ENCODE results near the genes GPR83, KDM4E, SRSF8 and ENDOD1.

DNA sequence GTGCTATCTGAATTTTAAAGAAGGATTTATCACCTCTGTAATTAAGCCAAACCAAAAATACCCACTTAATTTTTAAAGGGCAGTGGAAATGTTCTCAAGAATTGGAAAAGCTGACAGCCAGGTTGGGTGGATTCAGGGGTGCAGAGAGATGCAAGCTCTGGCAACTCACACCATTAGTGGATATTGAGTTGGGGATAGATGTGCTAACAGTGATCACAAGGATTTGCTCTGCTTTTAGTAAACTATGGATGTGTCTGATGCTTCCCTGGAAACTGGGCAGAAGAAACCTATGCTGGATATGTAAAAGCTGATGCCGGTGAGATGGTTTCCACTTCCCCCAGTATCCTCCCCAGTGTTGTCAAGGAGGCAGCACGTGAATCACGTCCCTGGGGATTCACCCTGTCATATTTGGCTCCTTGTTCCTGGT is 33.0 kb downstream of the MED17 start:
- PRO-cap, 2 experiments: no peak in any of the 2 experiments

DNA sequence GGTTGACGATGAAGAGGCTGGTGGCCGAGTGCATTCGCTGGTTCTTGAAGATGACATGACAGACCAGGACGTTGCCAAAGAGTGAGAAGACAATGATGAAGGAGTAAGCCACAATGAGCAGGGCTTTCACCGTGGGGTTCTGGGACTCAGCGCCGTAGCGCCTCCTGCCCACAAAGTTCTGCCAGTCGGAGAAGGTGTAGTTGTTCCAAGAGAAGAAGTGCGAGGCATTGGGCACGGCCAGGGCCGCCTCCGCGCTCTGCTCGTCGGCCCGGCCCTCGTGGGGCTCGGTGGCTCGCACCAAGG is 357 bp downstream of the GPR83 start:
- PRO-cap, 2 experiments: no peak in any of the 2 experiments

DNA sequence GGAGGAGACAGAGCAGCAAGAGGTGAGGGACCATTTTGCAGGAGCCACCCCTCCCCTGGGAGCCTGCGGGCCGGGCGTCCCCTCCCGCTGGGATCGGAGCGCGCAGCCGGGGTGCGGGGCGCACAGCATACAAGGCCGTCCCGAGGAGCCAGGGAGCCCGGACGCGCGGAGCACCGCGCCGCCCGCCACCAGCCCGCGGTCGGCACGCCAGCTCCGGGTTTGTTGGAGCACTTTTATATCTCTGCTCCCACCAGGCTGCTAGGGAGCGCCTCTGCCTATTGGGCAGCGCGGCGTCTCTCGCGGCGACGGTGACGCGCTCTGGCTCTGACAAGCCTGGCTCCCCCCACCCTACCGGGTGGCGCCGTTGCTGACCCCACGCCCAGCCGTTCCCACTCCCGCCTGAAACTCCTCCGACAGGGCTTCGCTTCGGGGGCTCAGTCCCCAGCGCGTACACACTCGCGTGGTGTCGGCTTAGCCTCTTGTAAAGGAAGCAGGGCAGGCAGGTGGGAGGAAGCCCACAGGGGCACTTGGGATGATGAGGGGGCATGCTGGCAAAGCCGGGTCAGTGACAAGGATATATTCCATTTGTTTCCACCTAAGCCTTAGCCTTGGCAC is at the start of gene GPR83:
GPR83 (minus strand) TSS at position 206 of the 615 bp plus-strand sequence.
- PRO-cap, 2 experiments: no peak in any of the 2 experiments

- PRO-cap, 2 experiments: no peak in any of the 2 experiments
Observed at GRCh38 chr11:94602588-94603323, 35.6 kb downstream of the PIWIL4 start.

DNA sequence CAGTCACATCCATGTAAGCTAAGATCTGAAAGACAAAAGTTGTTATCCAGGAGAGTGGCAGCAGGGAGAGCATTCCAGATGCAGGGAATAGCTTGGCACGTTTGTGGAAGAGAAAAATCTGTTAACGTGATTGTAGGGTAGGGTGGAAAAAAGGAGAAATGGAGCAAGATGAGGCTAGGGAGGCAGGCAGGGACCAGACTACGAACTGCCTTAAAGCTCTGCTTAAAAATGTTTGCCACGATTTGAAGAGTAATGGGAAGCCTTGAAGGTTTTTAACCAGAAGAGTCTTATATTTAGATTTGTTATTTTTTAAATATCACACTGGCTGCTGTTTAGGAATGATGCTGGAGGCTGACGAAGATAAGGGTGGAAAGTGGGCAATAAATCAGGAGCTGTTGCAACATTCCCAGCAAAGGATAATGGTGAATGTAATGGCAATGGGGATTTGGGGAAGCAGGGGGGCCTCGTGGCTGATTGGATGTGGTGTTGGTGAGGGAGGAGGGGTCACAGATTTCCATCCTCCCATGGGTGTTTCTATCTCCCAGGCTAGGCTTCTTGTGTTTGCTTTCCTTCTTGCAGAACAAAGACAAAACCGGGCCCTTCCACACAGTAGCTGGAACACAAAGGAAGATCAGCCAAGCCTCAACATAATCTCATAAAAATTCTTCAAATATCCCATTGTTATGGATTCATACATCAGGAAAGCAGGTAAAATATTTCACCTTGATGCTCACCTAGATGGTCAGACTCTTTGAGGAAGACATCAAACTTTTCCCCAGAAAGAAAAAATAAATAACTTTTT is 80.7 kb downstream of the PIWIL4 start:
- PRO-cap, 2 experiments: no peak in any of the 2 experiments

DNA sequence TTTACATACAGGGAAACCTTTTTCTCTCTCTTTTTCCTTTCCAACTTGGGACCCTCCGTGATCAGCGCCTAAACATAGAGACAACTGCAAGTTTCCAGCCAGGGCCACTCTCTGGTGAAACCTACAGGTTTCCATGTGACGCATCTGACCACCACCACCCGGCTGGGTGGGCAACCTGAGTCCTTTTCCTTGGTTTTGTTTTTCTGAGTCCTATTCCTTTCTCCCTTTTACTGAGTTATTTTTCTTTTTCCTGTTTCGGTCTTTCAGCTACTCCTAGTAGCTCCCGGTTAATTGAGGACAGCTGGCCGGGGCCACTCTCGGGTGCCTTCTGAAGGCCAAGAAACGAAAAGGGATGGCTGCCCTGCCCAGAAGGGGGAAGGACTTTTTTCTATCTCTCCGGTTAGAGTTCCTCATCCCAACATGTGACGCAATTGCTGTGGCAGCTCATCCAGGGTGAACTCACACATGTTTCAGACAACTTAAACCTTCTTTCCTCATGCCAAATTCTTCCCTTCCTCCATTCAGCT is 83.5 kb downstream of the PIWIL4 start:
- PRO-cap, 2 experiments: no peak in any of the 2 experiments

DNA sequence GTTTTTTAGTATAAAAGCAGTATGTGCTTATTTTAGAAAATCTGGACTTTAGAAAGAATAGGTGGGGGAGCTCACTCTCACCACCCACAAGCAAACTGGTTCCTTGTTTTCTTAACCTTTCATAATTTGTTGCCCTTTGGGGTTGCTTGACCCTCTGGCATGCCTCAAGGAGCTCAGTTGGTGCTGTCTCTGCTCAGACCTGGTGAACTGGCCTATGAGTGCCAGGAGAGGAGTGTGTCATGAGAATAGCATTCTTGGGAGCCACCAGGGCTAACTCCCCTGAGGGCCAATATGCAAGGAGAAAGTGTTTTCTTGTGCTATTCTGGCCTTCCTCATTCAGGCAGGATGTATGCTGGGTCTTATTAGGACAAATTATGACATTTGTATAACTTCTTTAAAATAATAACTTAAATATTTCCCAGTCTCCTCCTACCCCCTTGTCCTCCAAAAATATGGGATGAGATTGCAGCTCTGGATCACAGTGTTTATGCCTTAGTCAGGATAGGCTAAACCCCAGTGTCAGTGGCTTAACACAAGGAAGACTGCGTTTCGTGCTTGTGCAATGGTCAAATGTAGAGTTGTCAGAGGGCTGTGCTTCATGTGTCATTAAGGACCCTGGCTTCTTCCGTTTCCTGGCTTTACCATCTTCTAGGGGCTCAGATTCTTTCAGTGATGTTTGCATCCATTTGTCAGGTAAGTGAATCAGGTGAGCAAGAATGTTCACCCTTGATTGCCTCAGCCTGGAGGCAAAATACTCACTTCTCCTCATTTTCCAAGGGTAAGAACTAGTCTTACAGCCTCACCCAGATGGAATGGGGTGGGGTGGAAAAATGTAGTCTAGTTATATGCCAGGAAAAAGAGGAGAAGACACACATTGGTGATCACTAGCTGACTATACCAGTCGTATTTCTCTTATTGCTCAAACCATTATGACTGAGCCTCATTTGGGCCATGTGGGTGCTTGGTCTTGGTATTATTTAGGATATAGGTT is 20.7 kb upstream of the AMOTL1 start:
- PRO-cap, 2 experiments: no peak in any of the 2 experiments

DNA sequence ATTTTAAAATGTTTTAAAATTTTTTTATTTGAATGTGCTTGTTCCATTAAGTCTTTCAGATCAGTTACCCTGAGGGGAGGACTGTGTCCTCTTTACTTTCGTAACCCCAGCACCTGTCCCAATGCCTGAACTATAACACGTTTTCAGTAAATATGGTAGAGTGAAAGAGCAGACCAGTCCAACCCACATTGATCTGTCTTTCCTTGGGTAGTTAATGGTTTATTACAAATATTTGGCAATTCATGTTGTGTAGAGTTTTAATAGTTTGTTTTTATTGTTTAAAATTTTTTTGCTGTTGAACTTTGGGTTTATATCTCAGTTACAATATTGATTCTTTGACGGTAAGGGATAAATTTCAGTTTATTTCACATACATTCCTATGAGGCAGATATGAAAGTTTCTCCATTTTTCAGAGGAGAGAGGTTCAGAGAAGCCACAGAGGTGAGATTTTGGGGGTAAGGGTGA is 27.7 kb downstream of the AMOTL1 start:
- PRO-cap, 2 experiments: no peak in any of the 2 experiments

DNA sequence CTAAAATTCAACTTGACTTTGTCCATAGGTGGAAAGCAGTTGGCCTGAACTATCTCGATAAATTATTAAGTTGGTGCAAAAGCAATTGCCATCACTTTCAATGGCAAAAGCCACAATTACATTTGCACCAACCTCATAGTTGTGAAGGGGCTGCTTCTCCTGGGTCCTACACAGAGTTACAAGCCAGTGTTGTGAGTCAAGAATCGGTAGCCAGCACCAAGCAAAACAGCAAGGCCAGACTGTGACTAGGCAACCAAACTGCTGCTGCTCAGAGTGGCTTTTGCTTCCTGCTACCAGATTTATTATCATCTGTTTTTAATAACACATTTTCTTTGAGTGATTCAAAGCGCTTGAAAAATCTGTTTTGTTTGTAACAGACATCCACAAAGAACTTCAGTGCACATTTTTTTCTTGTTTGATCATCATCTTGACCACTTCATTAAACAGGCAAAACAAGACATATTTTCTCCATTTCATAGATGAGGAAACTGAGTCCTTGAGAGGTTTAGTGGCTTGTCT is 40.2 kb downstream of the CWC15 start:
- PRO-cap, 2 experiments: no peak in any of the 2 experiments

GRCh38 chr11:95024890-95025396 is at the start of gene KDM4E:
Gene KDM4E, plus strand, starts transcription at chr11:95025258.
- PRO-cap, 2 experiments: no peak in any of the 2 experiments

DNA sequence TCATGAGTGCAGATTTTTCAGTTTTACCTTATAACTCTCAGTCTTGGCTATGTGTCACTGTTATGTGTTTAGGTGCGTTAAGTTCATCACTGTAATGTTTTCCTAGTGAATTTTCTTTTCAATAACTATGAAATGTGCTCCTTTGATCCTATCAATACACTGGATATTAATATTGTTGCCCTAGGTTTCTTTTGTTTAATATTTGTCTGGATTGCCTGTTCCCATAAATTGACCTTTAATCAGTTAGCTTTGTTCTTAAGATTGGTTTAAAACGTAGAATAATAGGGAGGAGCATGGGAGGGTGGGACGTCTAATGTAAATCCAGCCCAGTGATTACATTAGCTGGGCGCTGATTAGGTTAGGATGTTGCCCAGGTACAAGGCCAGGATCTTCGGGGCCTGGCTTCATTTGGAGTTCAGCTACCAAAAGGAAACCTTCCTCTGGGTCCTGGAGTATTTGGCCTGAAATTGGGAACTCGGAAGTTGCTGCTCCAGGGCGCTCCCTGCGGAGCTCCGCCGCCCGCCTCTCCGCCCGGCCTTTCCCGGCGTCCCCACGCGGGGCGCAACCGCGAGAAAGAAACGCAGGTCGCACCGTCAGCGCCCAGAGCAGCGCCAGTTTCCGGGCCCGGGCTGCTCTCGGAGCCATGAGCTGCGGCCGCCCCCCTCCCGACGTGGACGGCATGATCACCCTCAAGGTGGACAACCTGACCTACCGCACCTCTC is at the start of gene SRSF8:
SRSF8 (plus strand) TSS at position 336 of the 722 bp plus-strand sequence.
- PRO-cap, 2 experiments: peak in 2 of 2 experiments; most common plus-strand start position 373 of the sequence (in 1); most common minus-strand start position 527 of the sequence (in 1)

DNA sequence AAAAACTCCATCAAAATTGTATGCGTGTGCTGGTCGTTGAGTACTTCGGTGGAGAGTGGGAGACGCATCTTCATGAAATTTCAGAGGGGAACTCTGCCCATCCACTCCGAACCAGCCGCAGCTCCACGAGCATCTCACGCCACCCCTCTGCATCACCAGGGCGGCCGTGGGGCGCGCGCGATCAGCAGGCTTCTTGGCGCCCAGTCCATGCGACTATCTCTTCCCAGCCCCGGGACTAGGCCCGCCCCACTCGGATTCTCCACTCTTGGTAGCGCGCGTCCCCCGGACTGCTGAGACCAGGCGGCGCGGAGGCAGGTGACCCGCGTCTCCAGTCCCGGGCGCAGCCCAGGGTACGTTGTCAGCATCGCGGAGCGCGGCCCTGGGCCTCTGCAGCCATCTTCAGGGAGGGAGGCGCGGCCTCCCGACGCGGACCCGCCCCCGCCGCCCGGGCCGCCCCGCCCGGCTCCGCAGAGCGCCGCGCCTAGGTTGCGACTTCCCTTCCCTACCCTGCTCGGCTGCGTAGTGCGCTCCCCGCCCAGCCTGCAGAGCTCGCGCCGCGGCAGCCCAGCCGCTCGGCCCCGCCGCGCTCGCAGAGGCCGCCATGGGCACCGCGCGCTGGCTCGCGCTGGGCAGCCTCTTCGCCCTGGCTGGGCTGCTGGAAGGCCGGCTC is at the start of gene ENDOD1:
ENDOD1 (plus strand) TSS at position 520 of the 670 bp plus-strand sequence.
- PRO-cap, 2 experiments: peak in 2 of 2 experiments; most common plus-strand start position 545 of the sequence (in 2); most common minus-strand start position 381 of the sequence (in 1)

- PRO-cap, 2 experiments: no peak in any of the 2 experiments
Observed at GRCh38 chr11:95108050-95108539, 18.4 kb downstream of the ENDOD1 start.

DNA sequence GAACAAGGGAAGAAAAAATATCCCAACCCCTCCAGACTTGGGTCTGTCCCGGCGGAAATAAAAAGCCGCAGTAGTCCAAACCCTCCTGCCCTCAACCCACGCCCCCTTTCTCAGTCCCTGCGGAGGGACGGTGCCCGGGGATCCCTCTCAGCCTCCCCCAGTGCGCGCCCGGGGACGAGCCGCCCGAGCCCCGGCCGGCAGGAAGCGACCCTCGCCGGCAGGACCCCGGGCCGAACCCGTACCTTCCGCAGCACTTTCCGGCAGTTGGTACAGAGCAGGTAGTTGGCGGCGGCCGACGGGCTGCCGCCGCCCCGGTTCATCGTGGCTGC is 497 bp downstream of the SESN3 start:
- PRO-cap, 2 experiments: no peak in any of the 2 experiments

DNA sequence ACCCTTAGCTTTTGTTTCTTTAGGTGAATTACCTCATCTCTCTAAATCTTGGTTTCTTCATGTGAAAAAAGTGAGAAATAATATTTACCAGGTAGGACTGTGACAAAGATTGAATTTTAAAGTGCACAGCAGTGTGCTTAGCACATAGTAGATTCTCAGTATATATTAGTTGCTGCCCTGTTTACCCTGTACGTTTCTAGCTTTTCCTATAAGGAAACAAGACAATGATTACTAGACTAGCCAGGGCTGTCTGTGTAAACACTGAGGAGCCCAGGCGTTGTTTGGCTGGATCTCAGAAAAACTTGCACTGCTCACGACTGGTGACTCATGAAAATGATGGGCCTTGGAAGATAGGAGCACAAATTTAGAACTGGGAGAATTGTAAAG is 277.0 kb downstream of the FAM76B start:
- PRO-cap, 2 experiments: no peak in any of the 2 experiments

- PRO-cap, 2 experiments: no peak in any of the 2 experiments
Observed at GRCh38 chr11:95674646-95675058, 114.9 kb downstream of the FAM76B start.

GRCh38 chr11:95699571-95700330 is 89.8 kb downstream of the FAM76B start:
- PRO-cap, 2 experiments: no peak in any of the 2 experiments

DNA sequence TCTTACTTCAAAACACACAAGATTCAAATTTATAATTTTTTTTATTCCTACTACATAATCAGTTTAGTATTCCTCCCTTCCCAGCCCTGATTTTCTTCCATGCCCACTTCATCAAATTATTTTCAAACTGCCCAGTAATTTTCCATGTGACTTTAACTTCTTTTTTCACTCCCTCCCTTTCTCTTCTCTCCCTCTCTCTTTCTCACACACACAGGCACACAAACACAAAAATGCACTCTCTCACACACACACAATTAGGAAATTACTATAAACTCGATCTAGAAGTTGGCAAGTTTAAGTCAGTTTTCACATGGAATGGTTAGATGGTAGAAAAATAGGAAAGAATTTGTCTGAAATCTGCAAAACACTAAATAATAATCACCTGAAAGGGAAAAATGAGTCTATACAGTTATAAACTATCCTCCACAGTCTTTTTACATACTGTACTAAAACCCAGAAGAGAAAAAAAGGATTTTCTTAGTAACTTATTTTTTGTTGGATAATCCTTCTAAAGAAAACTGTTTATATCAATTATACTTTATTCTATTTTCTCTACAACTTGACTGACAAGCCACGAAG is 47.2 kb downstream of the MTMR2 start:
- PRO-cap, 2 experiments: no peak in any of the 2 experiments

- PRO-cap, 2 experiments: no peak in any of the 2 experiments
Observed at GRCh38 chr11:96016306-96016700, 92.4 kb upstream of the MTMR2 start.

- PRO-cap, 2 experiments: no peak in any of the 2 experiments
Observed at GRCh38 chr11:96074662-96075345, 150.9 kb upstream of the MTMR2 start.

Data from Colon Carcinoma Metastatic in the Brain (tissue), 2 donors.